Bronchial epithelial cell (primary cell): ENCODE results near the genes USH1C, SERGEF, LDHAL6A, TSG101 and MISFA.

- RRBS, 2 experiments = 63 to 64% methylated on average over 12 of the region's 25 CpGs
These were observed 127.9 kb upstream of the C11orf58 start for GRCh38 chr11:16610494-16610977.

DNA sequence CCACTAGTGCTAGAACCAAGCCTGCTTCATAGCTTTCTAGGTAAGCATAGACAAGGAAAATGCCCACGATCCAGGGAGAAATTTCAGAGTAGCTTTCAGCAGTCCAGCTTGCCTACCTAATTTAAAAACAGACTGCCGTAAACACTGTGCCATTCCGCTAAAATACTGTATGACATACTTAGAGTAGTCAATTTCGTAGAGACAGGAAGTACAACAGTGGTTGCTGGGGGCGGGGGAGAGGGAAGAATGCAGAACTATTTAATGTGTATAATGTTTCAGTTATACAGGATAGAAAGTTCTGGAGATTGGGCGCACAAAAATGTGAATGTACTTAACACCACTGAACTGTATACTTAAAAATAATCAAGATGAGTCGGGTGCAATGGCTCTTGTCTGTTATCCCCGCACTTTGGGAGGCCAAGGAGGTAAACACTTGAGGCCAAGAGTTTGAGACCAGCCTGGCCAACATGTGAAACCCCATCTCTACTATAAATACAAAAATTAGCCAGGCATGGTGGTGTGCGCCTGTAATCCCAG, 56.8 kb downstream of the C11orf58 start:
- RRBS, 2 experiments = no CpG with 5 or more reads among the region's 9 CpGs

- RRBS, 2 experiments = no CpG with 5 or more reads among the region's 4 CpGs
These were observed 68.9 kb downstream of the C11orf58 start for GRCh38 chr11:16807290-16807893.

DNA sequence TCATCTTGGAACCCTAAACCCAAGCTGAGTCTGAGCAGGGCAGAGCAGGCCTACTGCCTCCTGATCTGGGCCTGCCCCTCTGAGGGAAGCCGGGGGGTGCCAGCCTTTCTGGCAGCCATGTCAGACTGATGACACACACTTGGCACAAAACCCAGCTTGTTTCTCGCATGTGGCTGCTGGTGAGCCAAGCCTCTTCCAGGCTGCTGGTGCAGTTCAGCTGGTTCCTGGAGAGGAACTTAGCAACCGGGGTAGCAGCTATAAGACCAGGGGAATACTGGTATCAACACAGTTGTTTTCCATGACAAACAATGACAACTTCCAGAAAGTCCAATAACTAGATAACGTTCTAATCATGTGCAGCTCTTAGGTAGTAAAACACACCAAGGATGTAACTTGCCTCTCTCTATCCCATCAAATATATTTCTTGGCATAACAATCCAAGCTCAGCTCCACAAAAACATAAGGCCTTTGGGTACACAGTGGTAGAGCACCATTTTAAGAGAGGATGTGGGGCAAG, 71.9 kb downstream of the C11orf58 start:
- RRBS, 2 experiments = no CpG with 5 or more reads among the region's 4 CpGs

DNA sequence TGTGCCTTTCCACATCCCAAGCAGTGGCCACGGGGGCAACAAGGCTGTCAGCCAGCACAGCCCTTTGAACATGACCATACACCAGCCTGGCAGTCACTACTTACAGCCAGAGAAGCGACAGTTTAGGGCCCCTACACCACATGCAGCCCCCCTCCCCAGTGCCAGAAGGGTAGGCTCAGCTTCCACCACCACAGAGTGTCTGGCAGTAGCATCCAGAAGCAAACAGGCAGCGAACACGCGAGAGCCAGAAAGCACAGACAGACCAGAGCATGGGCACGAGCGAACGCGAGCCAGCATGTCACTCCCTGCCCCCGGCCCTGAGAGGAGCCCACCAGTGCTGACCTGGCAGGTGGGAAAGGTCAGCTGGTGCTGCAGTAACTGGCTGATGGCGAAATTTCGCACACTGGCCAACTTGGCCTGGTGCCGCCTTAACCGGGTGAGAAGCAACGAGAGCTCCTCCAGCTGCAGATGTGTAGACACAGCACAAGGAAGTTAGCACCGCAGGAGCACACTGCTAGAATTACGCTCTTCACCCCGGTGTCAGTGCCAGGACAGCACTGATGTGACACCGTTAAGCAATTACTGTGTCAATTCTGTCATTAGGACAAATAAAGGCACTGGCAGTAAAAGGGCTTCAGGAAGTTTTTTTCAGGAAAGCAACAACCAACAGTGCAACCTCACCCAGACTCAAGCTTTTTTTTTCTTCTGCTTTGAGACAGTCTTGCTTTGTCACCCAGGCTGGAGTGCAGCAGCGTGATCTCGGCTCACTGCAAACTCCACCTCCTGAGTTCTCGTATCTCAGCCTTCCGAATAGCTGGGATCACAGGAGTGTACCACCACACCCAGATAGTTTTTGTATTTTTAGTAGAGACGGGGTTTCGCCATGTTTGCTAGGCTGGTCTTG, 76.6 kb downstream of the C11orf58 start:
- RRBS, 2 experiments = 6 to 9% methylated on average over 4 of the region's 25 CpGs

DNA sequence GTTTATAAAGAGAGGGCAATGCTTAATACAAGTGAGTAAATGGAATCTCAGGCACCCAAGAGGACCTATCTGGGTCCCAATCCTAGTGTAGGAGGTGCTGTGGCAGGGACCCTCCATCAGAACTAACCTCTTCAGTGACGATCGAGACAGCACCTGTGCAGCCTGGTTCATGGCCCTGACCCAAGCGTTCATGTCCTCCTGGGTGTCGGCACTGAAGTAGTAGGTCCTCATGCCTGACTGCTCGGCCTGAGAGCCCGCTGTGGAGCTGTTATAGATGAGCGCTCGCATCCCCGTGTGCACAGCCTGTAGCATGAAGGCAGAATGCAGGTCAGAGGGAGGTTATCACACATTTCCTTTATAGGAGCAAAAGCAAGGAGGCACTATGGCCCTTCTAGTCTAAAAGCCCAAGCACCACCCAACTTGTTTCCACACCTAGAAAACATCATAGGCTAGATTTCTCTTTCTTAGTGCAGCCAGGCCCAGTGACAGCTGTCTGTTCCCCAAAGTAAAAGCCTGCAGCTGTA, 103.0 kb downstream of the C11orf58 start:
- RRBS, 2 experiments = no CpG with 5 or more reads among the region's 9 CpGs

GRCh38 chr11:16956321-16957081, 57.7 kb downstream of the PLEKHA7 start:
- RRBS, 2 experiments = no CpG with 5 or more reads among the region's 6 CpGs

DNA sequence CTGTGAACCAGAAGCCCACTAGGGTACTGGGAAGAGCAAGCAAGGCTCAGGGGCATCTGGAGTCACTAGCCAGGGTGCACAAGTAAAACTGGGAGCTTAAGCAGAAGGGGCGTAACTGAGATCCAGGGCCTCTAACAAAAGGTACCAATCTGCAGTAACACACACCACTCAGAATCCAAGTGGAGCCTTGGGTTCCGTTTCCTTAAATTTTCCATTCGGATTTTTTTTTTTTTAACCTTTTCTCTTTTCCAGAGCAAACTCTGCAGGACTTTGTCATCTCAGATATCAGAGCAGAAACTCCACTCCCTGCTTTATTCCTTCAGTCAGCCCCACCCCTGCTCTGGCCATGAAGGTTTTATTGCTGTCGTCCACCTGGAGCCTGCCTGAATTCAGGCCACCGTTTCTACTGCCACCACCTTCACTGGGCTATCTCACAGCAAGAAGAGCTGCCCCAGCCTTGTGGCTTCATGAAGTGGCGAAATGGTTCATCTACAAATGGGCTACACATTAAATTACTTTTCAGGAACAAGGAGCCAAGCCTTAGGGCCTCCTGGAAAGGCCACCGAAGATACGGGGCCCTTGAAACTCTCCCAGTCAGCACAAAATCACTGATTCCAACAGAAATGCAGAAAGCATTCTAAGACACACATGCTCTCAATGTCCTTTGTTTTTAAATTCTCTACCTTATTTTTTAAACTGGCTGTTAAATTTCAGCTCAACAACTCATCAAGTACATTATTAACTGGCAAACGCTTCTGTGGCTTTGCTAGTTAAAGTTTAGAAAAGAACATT, 47.5 kb downstream of the PLEKHA7 start:
- RRBS, 2 experiments = no CpG with 5 or more reads among the region's 9 CpGs

- RRBS, 2 experiments = no CpG with 5 or more reads among the region's 8 CpGs
These were observed 31.8 kb downstream of the PLEKHA7 start for GRCh38 chr11:16982327-16982935.

- RRBS, 2 experiments = no CpG with 5 or more reads among the region's 10 CpGs
These were observed 1.1 kb upstream of the PLEKHA7 start for GRCh38 chr11:17015333-17015697.

DNA sequence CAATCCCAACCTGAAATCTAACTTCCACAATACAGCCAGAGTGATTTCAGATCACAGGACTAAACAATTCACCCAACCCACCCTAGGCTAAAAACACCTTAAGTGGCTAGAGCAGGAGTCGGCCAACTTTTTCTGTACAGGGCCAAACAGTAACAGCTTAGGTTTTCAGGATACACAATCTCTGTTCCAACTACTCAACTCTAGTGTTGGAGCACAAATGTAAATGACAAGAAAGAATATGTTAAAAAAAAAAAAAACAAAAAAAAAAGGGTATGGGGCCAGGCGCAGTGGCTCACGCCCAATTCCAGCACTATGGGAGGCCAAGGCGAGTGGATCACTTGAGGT, 64.4 kb downstream of the PIK3C2A start:
- RRBS, 2 experiments = no CpG with 5 or more reads among the region's 4 CpGs

DNA sequence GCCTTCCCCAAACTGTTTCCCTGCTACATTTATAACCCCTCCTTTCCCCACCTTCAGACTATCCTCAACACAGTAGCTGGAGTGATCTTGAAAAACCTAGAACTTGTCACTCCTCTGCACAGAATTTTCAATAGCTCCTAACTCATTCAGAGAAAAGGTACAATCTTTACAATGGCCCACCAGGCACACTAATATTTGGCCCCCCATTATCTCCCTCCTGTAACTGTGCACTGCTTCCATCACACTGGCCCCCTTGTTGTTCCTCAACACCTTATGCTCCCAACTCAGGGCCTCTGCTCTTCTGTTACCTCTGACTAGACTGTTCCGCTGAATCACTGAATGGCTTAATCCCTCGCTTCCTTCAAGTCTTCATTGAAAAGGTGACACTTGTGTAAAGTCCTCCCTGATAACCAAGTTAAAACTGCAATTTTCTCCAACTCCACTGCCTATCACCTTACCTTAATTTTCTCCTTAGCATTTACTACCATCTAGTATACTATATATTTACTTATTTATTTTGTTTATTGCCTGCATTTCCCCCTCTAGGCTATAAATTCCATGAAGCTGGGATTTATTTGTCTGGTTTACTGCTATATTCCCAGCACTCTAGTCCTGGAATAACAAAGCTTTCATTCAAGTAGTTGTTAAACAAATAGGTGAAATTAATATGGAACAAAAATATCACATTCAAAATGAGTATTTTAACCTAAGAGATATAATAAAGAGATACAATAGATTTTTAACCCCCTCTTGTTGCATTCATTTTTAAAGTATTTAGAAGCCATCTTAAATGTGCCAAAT, 21.8 kb downstream of the PIK3C2A start:
- RRBS, 2 experiments = no CpG with 5 or more reads among the region's 2 CpGs

DNA sequence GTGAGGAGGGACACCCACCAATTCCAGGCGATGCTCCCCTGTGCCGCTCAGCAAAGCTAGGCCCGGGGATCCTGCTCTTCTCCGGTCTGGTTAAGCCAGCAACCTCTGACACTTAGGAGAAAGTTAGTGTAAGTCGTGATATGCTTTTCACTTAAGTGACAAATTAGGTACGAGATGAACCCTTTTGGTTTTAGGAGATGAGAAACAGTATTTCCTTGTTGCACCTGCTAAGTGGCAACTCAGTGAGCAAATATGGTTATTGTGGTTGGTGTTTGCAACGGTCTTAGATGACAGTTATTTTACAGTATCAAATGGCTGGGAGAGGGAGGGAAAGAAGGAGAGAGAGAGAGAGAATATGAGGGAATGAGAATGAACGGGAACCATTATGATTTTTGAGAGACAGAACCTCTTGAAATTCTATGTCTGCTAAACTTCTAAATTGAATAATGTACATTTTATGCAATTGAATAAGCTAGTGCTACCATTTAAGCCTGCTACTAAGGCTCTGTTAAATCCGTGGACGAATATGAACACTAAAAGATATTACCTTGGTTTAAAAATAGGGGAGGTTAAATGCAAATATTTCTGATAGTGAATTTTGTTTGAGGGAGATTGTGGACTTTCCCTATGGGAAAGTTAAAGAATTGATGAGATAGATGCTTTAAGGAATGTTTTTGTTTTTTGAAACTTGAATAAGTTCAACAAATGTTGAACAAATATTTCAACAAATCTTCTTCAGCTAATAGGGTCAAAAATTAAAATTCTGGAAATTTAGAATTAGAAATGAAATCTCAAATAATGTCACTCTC, 835 bp downstream of the NUCB2 start:
- RRBS, 2 experiments = no CpG with 5 or more reads among the region's 10 CpGs

GRCh38 chr11:17542836-17543472, 1.3 kb downstream of the USH1C start:
- RRBS, 2 experiments = no CpG with 5 or more reads among the region's 4 CpGs

- RRBS, 2 experiments = 67 to 69% methylated on average over 2 of the region's 11 CpGs
These were observed 657 bp downstream of the USH1C start for GRCh38 chr11:17543473-17544045.

- RRBS, 2 experiments = 13 to 18% methylated on average over 16 to 17 of the region's 45 CpGs
These were observed at the start of gene USH1C for GRCh38 chr11:17544046-17544715. Gene USH1C (minus strand): TSS chr11:17544416.

DNA sequence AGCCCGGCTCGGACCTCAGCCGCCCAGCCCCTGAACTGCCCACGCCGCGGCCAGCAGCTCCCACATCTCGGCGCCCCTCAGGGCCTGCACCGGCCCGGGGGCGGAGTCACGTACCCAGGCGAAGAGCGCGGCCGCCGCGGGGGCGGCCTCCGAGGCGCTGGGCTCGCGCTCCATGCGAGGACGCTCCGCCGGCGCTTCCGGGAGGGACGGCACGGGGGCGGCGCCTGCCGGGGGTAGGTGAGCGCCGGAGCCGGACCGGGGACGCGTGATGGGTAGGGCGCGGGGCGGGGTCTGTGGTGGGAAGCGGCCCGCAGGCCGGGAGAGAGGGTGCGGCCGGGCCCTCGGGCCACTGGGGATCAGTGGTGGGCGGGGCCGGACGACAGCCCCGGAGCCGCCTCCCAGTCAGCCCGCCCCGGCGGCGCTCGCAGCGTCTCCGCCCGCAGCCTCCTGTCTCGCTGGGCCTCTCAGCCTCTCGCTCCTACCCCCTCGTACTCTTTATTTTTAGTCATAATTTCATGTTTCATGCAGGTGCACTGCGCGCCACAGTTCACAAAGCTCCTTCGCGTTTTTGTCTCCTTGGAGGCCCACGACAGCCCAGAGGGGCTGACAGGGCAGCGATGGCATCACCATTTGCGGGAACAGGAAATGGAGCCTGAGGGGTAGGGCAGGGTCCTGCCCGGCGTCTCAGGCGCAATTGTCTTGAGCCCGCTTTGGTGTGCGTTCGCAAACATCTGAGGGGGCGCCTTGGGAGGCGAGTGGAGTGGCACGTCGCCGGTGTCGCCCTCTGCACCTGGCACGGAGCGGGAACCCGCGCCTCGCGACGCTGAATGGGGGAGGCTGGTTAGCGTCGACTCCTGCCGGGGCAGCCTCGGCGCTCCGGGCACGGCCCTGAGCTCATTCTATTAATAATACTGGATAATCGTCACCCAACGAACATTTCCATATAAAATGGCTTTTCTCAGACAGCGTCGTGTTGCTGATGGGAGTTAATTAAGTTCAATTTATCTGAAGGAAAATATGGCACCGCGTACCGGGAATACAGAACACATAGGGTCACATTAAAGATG, at the start of gene SERGEF:
Gene SERGEF, minus strand, starts transcription at position 211 of the 1,067 bp plus-strand sequence.
- RRBS, 2 experiments = 1% methylated on average over 47 of the region's 105 CpGs

DNA sequence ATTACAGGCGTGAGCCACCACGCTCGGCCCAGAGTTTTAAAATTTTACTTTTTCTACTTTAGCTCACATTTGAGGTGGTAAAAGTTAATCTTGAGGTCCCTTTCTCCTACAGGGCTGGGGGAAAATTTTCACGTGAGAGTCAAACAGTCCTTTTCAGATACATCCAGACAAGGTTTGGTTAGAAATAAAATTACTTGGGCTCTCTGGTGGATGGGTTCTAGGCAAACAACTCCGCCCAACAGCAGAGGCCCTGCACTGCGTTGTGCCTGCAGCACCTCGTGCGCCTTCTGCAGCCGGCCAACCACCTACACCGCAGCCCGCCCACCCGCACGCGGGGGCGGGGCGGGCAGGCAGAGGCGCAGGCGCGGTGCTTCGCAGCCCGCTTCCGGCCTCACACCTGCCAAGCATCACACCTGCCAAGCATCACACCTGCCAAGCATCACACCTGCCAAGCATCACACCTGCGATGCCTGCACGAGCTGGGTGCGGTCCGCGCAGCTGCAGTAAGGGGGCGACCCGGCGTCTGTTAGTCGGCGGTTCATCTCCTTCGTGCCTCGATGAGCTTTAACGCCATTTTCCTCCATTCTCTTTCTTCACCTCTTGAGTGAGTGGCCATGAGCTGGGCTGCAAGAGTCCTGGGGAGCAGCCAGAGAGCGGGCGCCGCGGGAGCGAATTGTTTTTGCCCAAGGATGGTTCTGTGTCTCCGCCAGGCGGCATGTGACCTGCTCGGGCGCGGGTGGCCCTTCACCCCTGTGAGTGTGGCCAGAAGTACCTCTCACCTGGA, at the start of gene LDHAL6A:
Gene LDHAL6A, plus strand, starts transcription at position 382 of the 784 bp plus-strand sequence.
- RRBS, 2 experiments = 17 to 19% methylated on average over 10 to 15 of the region's 45 CpGs

- RRBS, 2 experiments = under 1 to 1% methylated on average over 12 of the region's 61 CpGs
These were observed at the start of gene TSG101 for GRCh38 chr11:18526431-18527424. Gene TSG101 (minus strand): TSS chr11:18526942.

DNA sequence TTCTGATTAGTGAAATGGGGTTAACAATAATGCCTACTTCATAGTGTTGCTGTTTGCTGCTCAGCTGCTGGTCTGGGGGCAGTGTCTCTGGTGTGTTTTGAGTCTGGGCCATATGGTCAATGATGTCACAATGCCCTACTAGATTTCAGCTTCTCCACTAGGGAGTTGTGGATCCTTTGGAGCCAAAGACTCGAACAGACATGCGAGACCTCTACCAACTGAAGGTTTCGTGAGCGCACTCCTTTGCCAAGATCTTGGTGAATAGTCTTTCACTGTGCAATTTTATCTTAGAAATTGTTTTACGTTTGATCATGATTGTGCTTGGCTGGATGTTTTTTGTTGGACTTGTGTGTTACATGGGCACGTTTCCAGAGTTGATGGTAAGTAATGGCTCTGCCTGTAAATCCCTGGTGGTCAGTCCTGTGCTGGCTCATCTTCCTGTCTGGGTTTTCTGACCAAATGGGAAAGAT, at the start of gene MISFA:
Gene MISFA, plus strand, starts transcription at position 172 of the 470 bp plus-strand sequence.
- RRBS, 2 experiments = no CpG with 5 or more reads among the region's 6 CpGs